Renal cortical epithelial cell (primary cell): ENCODE measurements around a stretch of chr17.

DNA sequence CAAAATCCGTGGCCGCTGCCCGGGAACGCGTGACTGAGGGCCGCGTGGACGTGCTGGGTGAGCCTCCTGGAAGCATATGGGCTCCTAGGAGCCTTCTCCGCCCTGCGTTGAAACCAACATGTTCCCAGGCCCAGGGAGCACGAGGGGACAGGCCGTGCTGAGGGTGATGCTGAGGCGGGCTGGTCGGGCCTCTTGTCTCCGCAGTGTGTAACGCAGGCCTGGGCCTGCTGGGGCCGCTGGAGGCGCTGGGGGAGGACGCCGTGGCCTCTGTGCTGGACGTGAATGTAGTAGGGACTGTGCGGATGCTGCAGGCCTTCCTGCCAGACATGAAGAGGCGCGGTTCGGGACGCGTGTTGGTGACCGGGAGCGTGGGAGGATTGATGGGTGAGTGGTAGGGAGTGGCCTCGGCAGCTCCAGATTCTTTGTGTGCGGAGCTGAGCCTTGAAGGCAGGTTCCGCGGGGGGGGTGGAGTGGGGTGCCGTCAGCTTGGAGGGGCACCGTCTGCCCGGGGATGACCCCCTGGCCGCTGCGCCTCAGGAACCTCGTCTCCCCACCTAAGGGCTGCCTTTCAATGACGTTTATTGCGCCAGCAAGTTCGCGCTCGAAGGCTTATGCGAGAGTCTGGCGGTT, 627 bp downstream of the HSD17B1 start:
- RRBS, result 84% methylated on average over 3 of the region's 46 CpGs

- RRBS, result no CpG with 5 or more reads among the region's 10 CpGs
These were observed 9.2 kb downstream of the TUBG1 start for GRCh38 chr17:42618334-42619403.

DNA sequence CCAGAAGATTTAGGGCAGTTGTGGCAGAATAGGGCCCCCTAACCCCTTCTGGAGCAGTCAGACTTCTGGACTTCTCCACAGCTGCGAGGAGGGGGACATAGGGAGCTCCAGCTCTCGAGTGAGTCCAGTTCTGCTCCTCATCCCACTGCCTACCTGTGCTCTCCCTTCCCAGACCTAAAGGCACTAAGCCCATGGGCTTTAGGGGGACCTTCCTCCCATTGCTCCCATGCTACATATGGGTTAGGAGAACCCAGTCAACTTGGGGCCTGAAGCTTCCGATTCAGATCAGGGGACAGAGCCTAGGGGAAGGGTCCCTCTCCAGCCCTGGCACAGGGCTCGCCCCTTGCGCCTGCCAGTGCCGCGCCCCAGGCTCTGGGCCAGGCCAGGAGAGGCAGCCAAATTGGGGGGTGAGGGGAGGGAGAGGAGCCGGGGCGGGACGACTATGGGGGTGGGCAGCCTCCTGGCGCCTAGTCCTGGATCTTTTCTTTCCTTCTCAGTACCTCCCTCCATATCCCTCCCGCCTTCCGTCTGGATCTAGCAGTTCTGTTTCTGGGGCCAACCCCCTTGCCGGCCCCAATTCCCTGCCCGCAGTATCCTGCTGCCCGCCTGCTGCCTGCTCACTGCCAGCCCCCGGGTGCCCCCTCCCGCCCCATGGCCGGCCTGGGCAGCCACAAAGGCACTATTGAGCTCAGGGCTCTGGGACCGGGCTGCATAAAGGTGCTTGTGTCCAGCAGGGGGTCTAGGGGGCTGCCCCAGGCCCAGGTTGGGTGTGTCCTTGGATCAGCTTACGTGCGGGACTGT, 1.6 kb downstream of the WNK4 start:
- RRBS, result 5% methylated on average over 5 of the region's 22 CpGs

DNA sequence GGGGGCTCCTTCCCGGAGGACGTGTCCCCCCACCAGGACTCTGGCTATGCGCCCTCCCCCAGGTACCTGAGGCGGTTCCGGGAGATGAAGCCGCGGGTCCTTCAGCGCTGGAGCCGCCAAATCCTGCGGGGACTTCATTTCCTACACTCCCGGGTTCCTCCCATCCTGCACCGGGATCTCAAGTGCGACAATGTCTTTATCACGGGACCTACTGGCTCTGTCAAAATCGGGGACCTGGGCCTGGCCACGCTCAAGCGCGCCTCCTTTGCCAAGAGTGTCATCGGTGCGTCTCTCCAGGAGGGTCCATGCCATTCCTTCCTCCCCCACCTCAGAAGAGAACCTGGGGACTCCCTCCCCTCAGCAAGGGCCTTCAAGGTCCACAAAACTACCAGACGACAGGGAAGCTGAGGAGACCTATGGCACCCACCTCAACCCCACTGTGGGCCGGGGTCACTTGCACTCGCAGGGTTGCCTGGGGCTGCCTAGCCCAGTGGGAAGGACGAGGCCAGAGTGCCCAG, 3.5 kb downstream of the WNK4 start:
- RRBS, result 10% methylated on average over 10 of the region's 24 CpGs

GRCh38 chr17:42815663-42816024, 8.4 kb downstream of the BECN1 start:
- RRBS, result no CpG with 5 or more reads among the region's 4 CpGs

- RRBS, result no CpG with 5 or more reads among the region's 12 CpGs
These were observed 3.3 kb downstream of the AOC3 start for GRCh38 chr17:42854225-42854855.

DNA sequence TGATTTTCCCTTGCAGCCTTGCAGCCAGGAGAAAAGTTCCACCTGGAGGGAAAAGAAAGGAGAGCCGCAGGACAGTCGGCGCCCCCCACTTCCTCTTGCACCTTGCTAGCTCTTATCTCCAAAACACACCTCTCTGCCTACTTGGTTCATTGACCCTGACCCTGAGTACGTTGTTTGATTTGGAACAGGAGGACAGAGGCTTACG, 15.7 kb downstream of the AOC3 start:
- RRBS, result no CpG with 5 or more reads among the region's 5 CpGs

- RRBS, result no CpG with 5 or more reads among the region's 8 CpGs
These were observed 14.3 kb upstream of the G6PC1 start for GRCh38 chr17:42886235-42886799.

GRCh38 chr17:42893048-42893754, 7.4 kb upstream of the G6PC1 start:
- RRBS, result no CpG with 5 or more reads among the region's 7 CpGs

GRCh38 chr17:43014628-43015444, 7.3 kb downstream of the VAT1 start:
- RRBS, result no CpG with 5 or more reads among the region's 7 CpGs

DNA sequence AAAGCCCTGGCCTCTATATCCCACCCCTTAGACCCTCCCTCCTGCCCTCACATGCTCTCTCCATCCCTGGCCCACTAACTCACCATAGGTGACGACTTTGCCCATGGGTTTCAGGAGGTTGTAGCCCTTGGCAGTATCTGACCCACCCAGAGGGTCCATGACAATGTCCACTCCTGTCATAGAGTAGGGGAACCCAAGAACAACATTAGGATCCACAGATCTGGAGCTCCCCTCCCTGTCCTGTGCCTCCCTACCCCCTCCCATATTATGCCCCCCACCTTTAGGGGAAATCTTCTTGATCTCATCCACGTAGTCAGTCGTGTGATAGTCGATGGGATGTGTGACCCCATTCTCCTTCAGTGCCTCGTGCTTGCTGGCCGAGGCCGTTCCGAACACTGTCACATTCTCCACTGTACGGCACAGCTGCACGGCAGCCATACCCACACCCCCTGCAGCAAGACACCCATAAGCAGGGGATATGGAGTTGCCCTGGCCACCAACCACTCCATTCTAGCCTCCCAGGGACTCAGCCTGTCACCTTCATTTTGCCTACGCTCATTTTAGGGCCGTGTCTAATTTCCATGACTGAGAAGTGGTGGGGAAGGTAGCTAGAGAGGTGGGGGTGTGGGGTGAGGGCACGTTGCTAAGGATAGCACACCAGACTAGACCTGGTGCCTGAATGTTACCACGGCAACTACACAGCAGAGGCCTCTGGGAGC, 4.3 kb downstream of the VAT1 start:
- RRBS, result no CpG with 5 or more reads among the region's 14 CpGs

DNA sequence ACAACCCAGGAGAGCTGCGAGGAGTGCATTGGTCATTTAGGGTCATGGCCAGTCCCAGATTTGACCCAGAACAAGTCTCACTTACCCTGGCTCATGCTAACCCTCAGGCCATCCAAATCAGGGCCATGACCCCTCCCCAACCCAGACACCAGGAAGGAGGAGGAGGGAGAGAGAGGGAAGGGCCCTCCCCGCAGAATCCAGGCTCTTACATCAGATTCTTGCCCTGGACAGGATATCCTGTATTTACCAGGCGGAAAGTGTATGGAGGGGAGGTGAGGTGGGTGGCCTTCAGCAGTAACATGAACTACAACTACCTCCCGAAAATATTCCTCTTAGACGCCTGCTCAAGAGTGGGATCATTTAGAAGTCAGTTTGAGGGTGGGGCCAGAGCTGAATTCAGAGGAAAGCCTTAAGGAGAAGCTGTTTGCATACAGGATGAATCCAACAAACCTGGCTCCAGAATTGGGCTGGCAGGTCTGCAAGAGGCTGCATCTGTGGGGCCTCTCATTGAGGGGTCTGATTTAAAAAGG, 2.1 kb downstream of the VAT1 start:
- RRBS, result no CpG with 5 or more reads among the region's 5 CpGs

- RRBS, result 1% methylated on average over 9 of the region's 56 CpGs
These were observed 505 bp downstream of the VAT1 start for GRCh38 chr17:43021516-43022244.

GRCh38 chr17:43212531-43213345, 1.1 kb downstream of the TMEM106A start:
- RRBS, result no CpG with 5 or more reads among the region's 8 CpGs

- RRBS, result no CpG with 5 or more reads among the region's 3 CpGs
These were observed 16.6 kb upstream of the CCDC200 start for GRCh38 chr17:43245167-43245366.

GRCh38 chr17:43386977-43387405, 11.8 kb upstream of the ARL4D start:
- RRBS, result no CpG with 5 or more reads among the region's 7 CpGs

- RRBS, result no CpG with 5 or more reads among the region's 21 CpGs
These were observed 20.2 kb downstream of the ARL4D start for GRCh38 chr17:43418727-43419655.

- RRBS, result no CpG with 5 or more reads among the region's 6 CpGs
These were observed 33.0 kb downstream of the ARL4D start for GRCh38 chr17:43431683-43432300.

- RRBS, result no CpG with 5 or more reads among the region's 9 CpGs
These were observed 38.9 kb upstream of the DHX8 start for GRCh38 chr17:43444620-43445451.

DNA sequence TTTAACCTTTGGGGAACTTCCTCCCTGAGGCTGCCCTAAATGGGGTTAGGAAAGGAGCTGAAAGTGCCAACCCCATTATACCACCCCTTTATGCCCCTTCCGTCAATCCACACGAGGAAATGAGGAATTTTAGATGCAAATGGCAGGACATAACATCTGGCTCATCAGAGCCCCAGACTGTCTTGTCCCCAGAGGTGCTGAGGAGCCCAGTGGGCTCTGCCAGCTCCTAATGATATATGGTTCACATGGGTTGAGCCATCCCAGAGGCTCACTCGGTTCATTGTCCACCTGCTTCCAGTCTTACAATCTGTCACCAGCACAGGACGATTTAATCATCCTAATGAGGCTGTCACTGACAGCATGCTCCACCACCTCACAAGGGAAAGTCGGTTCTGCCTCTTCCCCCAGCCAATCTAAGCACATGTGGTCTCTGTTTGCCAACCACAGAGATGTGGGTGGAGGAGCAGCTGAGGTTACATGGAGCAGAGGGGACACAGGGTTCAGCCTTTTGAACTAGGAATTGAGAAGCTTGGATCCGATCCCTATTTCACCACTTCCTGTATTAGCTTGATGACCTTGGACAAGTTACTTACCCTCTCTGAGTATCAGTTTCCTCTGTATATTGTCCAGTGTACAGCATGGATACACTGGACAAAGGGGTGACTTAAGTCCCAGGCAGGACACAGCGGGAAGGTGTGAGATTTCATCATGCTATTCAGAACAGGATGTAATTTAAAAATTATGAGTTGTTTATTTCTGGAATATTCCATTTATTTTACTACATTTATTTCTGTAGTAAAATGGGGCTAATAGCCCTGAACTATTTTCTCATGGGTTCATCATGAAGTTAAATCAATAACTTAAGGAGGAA, 27.0 kb upstream of the DHX8 start:
- RRBS, result no CpG with 5 or more reads among the region's 7 CpGs